Ishikawa (cell line): Measurements from ENCODE around the genes GRB2, MYO15B and TEN1.

GRCh38 chr17:75405387-75405947, at the start of gene GRB2:
Gene GRB2, minus strand, starts transcription at chr17:75405678.
- RRBS = 2% methylated on average over 36 of the region's 65 CpGs

- RRBS = no CpG with 5 or more reads among the region's 6 CpGs
Observed at GRCh38 chr17:75526669-75527103, 1.2 kb downstream of the LLGL2 start.

DNA sequence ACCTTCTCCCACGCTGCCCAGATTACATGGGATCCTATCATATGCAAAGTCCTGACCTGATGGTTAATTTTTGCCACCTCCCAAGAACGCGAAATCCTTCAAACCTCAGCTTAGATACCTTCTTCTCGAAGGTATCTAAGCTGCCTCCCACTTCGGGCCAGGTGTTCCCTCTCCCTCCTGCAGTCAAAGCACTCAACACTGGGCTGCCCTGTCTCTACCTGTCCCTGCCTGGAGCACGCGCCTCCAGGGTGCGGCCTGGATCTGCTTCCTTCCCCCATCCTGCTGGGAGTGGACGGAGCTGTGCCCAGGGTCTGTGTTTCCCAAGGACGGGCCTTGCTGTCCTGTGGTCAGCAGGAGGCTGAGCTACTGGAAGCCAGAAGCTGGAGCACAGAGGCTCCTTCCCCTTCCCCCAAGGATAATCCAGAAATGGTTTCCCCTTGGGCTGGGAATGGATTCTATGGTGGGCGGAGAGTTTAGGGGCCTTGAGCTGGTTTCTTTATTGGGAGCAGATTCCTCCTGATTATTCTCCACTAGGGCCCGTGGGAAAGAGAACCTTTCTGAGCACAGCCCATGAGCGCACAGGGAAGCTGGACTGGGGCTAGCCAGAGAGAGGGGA, 16.7 kb downstream of the LLGL2 start:
- RRBS = no CpG with 5 or more reads among the region's 13 CpGs

- RRBS = 96% methylated on average over 54 of the region's 98 CpGs
Observed at GRCh38 chr17:75587557-75588718, at the start of gene MYO15B. Gene MYO15B, plus strand, starts transcription at chr17:75587800.

- RRBS = 57% methylated on average over 1 of the region's 16 CpGs
Observed at GRCh38 chr17:75626291-75627013, 6.8 kb upstream of the SMIM5 start.

GRCh38 chr17:75636222-75636824, 3.1 kb downstream of the SMIM5 start:
- RRBS = 95% methylated on average over 3 of the region's 18 CpGs

DNA sequence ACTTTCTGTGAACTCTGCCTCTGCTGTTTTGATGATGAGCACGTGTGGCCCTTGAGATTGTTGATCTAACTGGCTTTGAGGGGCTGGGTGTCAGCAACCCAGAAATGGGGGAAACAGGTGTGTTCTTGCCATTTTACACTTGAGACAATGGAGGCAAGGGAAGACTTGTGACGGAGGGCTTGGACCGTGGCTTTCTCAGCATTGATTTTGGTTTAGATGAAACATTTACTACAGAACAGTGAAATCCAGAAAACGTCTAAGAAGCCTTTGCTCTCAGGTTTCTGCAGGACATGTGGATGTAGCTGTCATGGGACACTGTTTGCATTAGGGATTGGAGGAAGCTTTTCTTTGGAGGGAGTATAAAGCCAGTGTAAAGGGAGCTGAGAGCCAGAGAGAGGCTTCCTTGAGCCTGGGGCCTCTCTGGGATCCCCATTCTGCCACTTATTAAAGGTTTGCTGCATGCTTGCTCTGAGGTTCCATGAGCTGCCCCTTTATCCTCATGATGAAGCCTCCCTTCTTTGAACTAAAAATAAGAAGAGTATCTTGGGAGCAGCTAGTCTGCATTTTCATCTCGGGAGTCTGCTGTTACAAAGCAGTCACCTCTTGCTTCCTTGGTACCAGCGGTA, 25.4 kb downstream of the SAP30BP start:
- RRBS = no CpG with 5 or more reads among the region's 6 CpGs

DNA sequence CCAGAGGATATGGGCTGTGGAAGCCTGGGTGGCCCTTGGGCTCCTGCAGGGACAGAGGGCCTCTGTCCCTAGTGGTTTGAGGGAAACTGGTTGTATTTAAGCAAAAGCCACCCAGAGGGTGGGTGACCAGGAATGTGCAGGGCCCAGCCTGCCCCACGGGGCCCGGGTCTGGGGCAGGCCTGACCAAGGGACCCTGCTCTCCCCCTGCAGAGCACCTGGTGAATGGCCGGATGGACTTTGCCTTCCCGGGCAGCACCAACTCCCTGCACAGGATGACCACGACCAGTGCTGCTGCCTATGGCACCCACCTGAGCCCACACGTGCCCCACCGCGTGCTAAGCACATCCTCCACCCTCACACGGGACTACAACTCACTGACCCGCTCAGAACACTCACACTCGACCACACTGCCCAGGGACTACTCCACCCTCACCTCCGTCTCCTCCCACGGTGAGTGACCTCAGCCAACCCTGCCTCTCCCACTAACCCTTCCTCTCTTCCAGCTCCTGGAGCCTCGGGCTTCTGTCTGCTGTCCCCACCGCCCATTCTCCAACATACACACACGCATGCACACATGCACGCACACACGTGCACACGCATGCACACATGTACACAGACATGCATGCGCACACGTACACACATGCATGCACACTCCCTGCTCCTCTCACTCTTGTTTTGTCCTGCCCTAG, 10.5 kb downstream of the GALK1 start:
- RRBS = 91% methylated on average over 2 of the region's 21 CpGs

- RRBS = no CpG with 5 or more reads among the region's 35 CpGs
Observed at GRCh38 chr17:75830397-75831581, 13.4 kb downstream of the UNC13D start.

DNA sequence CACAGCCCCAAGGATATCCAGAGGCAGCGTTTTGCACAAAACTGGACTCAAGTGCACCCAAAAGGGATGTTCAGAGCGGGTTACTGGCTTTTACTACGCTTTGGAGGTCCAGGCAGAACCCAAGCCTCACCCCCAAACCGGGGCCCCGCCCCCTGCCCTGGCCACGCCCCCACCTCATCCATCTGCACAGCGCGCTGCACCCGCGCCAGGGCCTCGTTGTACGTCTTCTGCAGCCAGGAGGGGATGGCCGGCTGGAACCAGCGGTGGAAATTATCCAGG, 9.0 kb downstream of the UNC13D start:
- RRBS = 50% methylated on average over 5 of the region's 14 CpGs

DNA sequence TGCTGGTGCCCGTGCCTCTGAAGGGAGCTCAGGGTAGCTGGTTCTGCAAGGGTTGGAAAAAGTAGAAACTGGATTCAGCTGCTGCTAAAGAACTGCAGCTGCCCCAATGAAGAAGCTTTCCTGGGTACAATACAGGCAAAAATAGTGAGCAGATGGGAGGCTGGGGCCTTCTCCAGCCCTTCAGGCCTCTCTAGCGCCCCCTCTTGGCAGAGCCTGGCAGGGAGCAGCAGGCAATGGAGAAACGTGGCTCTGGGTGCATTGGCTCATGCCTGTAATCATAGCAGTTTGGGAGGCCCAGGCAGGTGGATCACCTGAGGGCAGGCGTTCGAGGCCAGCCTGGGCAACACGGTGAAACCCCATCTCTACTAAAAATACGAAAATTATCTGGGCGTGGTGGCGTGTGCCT, 6.2 kb upstream of the WBP2 start:
- RRBS = no CpG with 5 or more reads among the region's 9 CpGs

- RRBS = 1% methylated on average over 52 of the region's 76 CpGs
Observed at GRCh38 chr17:75978890-75979712, at the start of gene TEN1. Gene TEN1, plus strand, starts transcription at chr17:75979240.

GRCh38 chr17:75997142-75997697, 3.4 kb upstream of the CDK3 start:
- RRBS = 84% methylated on average over 3 of the region's 11 CpGs

- RRBS = no CpG with 5 or more reads among the region's 11 CpGs
Observed at GRCh38 chr17:76053339-76053884, 18.9 kb downstream of the SRP68 start.

DNA sequence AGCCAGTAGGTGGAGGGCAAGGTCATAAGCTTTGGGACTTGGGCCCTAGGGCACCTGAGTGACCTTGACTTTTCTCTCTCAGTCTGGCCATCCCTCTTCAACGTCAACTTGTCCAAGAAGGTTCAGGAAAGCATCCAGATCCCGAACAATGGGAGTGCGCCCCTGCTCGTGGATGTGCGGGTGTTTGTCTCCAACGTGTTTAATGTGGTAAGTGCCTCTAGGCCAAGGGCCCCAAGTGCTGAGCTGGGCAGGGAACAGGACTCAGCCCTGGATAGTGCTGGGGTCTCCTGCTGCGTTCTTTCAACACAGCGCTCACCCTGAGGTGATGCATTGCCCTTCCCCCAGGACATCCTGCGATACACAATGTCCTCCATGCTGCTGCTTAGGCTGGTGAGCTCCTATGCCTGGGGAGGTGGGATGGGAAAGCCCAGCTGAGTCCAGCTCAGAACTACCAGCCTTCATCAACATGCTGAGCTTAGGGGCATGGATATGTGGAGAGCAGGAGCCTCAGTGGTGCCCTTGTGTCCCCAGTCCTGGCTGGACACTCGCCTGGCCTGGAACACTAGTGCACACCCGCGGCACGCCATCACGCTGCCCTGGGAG, 476 bp downstream of the ZACN start:
- RRBS = no CpG with 5 or more reads among the region's 14 CpGs

DNA sequence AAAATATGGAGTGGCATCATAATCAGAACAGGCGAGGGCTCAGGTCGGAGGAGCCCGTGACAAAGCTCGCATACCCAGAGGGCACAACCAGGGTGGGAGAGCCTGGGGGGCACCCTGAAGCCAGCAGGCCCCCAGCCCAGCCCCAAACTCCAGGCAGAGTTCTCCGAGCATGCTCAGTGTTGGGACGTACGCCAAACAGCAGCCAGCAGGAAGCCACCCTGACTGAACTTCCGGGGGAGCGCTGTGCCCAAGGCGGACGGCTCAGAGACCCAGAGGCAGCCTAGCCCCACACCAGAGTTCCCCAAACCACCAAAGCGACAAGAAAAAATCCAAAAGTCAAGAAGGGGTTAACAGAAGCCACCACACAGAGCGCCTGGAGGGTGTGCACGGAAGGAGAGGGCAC, 12.1 kb downstream of the EXOC7 start:
- RRBS = no CpG with 5 or more reads among the region's 14 CpGs

DNA sequence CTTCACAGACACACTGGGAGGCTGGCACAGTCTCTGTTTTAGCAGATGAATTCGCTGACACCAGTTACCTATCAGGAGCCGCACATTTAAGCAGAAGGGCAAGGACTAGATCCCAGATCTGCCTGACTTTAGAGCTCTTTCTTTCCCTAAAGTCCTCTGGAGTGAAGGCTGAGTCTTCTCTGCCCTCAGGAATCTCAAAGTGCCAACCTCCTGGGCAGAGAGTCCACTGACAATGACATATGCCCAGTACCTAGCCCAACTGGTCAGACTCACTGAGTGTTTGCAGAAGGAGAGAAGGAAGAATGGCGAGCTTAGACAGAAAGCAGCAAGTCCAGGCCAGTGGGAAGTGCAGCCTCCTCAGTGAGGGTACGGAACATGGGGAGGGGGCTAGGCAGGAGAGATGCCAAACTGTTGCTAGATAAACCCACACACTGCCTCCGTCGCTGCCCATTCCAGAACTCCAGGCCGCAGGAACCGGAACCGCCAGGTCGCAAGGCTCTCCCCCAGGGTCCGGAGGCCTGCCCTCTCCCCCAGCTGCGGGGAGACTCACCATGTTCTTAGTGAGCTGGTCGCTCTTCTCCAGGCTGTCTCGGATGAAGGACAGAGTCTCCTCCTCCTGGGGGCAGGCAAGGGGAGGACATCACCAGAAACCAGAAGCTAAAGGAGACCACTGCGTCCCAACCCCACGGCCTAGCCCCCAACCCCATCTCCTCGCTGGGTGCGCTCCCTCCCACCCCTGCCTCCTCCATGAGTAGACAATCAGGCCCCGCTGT, 590 bp downstream of the EXOC7 start:
- RRBS = no CpG with 5 or more reads among the region's 19 CpGs

DNA sequence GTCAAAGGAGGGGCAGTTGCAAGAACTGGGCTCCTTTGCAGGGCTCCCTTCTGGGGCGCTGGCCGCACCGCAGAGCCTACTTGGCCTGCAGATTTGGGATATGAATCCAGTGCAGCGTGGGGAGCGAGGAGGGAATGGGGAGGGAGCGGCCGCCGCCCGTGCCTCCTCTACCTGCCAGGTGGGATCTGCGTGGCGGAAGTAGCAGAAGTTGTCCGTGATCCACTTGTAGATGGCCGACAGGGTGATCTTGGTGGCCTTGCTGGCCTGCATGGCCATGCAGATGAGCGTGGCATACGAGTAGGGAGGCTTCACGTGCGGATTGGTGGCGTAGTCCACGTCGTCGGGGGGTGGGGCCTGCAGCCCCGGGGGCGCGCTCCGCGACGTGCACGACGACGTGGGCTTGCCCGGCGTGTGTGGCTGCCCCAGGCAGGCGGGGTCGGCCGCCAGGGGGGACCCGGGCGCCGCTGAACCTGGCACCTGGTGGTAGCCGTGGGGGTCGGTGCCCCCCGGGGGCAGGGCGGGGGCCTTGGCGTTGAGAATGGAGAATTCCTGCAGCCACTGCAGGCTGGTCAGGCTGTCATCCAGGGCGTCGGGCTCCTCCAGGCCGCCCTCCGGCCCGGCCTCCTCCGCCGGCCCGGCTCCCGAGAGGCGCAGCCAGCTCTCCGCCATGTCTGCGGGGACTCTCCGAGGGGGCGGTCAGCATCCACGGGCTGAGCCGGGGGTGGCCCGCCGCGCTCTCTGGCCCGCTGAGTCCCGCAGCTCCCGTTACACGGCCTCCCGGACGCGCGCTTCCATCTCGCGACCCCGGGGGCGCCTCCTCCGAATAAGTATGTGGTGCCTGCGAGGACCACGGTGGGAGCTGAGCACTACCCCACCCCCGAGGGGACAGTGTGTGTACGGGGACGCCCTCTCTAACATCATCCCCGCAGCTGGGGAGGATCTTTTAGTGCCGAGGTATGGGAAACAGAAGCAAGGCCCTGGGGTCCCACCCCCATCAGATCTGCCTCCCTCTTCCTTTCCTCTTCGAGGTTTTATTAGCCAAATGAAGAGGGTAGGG, 990 bp downstream of the FOXJ1 start:
- RRBS = 55% methylated on average over 42 of the region's 83 CpGs

- RRBS = no CpG with 5 or more reads among the region's 11 CpGs
Observed at GRCh38 chr17:76251878-76252737, 11.8 kb upstream of the RNF157 start.

DNA sequence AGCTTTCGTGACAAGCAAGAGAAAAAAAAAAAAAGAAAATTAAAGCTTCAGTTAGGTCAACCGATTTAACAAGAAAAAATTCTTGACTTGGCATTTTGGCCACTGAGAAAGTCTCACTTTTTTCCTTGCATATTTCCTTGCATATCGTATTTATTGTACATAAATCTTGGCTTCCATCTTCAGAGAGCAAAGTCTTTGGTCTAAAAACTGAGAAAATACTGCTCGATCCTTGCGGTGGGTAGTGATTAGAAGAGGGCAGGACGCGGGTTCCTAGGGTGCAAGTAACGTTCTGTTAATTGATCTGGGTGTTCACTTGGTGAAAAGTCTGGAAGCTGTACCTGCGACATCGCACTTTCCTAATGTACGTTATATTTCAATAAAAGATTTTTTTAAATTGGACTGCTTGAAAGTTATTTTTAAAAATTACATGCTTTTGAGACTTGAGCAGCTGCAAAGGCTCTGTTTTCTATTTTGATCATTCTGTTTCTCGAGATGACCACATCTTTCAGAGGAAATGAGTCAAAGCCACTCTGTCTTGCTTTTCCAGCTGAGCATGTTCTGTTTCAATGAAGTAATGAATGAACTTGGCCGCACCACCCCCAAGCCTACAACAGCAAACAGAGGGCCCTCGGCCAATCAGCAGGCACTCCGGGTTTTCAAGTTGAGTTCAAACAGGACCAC, 660 bp upstream of the UBALD2 start:
- RRBS = no CpG with 5 or more reads among the region's 15 CpGs